Stomach (tissue), 7 donors: ENCODE results near the genes TCF7L2, PLEKHS1 and CCDC186.

GRCh38 chr10:112374888-112375022 lies 839 bp downstream of the ACSL5 start:
- PRO-cap: no peak
- RAMPAGE, long total RNA, 5 experiments: no peak in any of the 5 experiments

GRCh38 chr10:112793317-112794074 lies 156.6 kb upstream of the TCF7L2 start:
- PRO-cap: no peak
- RAMPAGE, long total RNA, 5 experiments: start-site peak on the plus strand in 1 of 5 experiments, at chr10:112793328-112793746 at its widest, 5 reads per replicate
- RRBS: no CpG with 5 or more reads among the region's 8 CpGs

- PRO-cap: no peak
- RAMPAGE, long total RNA, 5 experiments: no peak in any of the 5 experiments
- RRBS: no CpG with 5 or more reads among the region's 20 CpGs
Measured at GRCh38 chr10:112845000-112845526, 105.0 kb upstream of the TCF7L2 start.

GRCh38 chr10:112950186-112950934 lies at the start of gene TCF7L2:
TCF7L2 (plus strand) TSS chr10:112950247.
- PRO-cap: bidirectional peak, plus-strand start at chr10:112950250, minus-strand start at chr10:112950105; bidirectional peak, plus-strand start at chr10:112950820, minus-strand start at chr10:112950809; bidirectional peak, plus-strand start at chr10:112950866, minus-strand start at chr10:112950861
- RAMPAGE, long total RNA, 5 experiments: start-site peak on the plus strand in 4 of 5 experiments, at chr10:112950194-112950907 at its widest, 14 to 57 reads per replicate
- RRBS: 2% methylated on average over 5 of the region's 32 CpGs

DNA sequence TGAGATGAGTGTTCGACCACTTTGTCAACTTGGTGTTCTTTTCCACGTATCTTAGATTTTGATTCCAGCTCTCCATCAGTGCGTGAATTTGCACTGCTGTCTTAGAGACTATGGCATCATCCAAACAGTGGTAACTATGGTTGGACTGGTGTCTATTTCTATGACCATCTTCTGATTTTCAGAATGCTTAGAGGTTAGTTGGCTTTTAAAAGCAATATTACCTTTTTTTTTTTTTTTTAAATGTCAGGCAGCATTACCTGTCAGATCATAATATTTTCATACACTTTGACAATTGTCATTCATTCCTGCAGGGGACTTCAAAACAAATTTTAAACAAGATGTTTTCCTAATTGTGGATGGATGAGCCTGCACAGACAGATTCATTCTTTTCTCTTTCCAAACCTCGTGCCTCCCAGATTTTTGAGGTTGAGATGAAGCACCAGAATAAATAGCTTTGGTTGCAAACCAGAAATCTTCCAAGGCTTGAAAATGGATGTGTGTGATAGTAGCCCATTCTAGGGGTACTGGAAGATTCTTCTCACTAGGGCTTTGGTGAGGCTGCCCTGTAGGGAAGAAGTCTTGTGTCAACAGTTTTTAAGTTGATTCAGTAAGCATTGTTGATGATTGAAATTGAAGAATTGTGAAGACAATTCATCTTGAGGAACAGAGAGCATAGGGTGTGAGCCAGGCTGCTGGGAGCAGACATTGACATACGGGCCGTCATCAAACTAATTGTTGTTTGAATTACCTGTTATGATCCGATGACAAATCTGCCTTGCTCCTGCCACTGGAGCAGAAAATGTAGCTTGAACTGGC lies 26.9 kb downstream of the TCF7L2 start:
- PRO-cap: no peak
- RAMPAGE, long total RNA, 5 experiments: start-site peak on the plus strand in 2 of 5 experiments, centred at positions 445 to 606 of the sequence, 9 to 11 reads per replicate
- RRBS: no CpG with 5 or more reads among the region's 7 CpGs

GRCh38 chr10:113007280-113008163 lies 57.5 kb downstream of the TCF7L2 start:
- PRO-cap: no peak
- RAMPAGE, long total RNA, 5 experiments: start-site peak on the plus strand in 1 of 5 experiments, at chr10:113007408-113007488 at its widest, 12 reads per replicate
- RRBS: no CpG with 5 or more reads among the region's 14 CpGs

DNA sequence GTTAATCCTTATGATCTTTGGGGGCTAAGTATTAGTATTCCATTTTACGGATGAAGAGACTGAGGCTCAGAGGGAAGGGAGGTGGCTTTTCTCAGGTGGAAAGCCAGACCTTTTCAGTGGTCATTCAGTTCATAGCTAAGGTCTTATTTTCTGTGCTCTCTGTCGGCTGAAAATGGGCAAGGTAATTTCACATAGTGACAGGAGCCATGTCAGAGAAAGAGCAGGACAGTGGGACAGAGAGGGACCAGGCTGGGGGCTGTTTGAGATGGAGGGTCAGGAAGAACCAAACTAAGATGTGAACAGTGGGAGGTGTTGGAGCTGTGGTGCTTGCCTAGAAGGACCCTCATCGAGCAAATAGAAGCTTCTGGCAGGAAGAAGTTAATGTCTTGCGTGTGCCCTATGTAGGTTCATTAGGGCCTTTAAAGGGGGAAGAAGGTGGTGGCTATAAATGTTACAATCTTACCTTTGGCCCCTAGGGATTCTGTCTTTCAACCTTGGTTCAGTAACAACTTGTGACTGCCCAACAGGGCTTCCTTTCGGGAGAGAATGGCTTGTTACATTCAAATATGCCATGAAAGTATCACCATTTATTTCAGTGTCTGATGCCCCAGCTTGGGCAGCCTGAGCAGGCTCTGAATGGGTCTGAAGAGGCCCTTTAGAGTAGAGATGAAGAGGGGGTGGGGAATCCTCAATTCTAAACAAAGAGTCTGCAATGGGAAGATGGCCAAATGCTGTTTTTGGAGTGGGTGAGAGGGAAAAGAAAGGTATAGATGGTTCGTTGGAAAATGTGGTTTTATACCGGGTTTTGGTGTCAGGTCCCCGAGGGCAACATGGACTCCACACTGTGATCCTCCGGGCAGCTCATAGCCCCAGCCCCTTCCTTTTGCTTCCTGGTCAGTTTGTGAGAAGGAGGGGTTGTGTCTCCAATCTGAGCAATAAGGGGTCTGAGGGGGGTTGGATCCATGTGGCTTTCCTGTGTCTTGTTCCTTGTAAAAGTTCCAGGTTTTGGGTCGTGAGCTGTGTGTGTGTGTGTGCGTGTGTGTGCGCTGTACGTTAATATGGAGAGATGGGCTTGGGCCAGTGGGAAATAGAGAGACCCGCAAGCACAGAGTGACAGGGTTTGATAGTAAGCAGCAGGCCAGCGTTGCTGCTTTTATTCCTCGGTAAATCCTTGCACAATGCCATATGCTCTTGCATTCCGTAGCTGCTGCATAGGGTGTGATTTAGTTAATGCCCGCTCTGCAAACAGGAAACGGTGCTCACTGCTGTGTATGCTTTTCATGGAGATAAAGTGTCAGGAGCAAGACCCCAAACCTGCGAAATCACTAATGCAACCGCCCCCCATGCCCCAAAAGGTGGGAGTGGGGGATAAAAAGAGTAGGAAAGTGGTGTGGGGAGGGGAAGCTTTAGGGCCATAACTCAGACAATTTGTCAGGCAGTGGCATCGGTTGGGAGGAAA lies 108.2 kb downstream of the TCF7L2 start:
- PRO-cap: no peak
- RAMPAGE, long total RNA, 5 experiments: start-site peak on the plus strand in 3 of 5 experiments, centred at positions 337 to 1,238 of the sequence, 5 to 26 reads per replicate
- RRBS: 61% methylated on average over 3 of the region's 22 CpGs

DNA sequence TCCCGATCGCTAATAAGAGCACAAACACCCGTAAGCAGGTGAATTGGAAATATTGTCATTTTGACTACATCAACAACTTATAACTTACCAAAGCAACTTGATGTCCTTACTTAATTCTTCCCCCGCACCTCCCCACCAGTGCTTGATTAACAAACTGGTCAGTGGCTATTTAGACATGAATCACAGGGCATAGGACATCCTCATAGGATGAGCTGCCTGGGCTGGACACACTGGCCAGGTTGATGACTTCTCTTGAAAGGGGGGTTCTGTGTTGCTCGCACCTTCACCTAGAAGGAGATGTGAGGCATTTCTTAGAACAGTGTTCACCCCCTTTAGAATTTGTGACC lies 163.2 kb downstream of the TCF7L2 start:
- PRO-cap: no peak
- RAMPAGE, long total RNA, 5 experiments: no peak in any of the 5 experiments
- RRBS: no CpG with 5 or more reads among the region's 5 CpGs

GRCh38 chr10:113119860-113120556 lies 170.0 kb downstream of the TCF7L2 start:
- PRO-cap: no peak
- RAMPAGE, long total RNA, 5 experiments: start-site peak on the plus strand in 1 of 5 experiments, at chr10:113120207-113120410 at its widest, 16 reads per replicate
- RRBS: no CpG with 5 or more reads among the region's 15 CpGs

DNA sequence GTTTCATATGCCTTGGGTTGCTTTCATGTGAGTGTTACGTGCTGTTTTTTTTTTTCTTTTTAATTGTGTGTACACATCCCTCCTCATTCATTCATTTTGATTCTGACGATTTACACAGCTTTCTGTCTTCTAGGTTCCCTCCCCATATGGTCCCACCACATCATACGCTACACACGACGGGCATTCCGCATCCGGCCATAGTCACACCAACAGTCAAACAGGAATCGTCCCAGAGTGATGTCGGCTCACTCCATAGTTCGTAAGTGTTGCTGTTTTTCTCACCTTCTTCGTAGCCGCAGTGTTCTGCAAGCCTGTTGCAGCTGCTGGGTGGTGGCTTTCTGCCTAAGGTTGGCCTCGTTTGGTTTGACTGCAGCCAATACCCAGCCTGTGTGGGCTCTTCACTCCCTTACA lies 200.8 kb downstream of the TCF7L2 start:
- PRO-cap: no peak
- RAMPAGE, long total RNA, 5 experiments: no peak in any of the 5 experiments
- RRBS: no CpG with 5 or more reads among the region's 13 CpGs

GRCh38 chr10:113553940-113554641 lies 1.2 kb downstream of the HABP2 start:
- PRO-cap: no peak
- RAMPAGE, long total RNA, 5 experiments: no peak in any of the 5 experiments
- RRBS: no CpG with 5 or more reads among the region's 8 CpGs

DNA sequence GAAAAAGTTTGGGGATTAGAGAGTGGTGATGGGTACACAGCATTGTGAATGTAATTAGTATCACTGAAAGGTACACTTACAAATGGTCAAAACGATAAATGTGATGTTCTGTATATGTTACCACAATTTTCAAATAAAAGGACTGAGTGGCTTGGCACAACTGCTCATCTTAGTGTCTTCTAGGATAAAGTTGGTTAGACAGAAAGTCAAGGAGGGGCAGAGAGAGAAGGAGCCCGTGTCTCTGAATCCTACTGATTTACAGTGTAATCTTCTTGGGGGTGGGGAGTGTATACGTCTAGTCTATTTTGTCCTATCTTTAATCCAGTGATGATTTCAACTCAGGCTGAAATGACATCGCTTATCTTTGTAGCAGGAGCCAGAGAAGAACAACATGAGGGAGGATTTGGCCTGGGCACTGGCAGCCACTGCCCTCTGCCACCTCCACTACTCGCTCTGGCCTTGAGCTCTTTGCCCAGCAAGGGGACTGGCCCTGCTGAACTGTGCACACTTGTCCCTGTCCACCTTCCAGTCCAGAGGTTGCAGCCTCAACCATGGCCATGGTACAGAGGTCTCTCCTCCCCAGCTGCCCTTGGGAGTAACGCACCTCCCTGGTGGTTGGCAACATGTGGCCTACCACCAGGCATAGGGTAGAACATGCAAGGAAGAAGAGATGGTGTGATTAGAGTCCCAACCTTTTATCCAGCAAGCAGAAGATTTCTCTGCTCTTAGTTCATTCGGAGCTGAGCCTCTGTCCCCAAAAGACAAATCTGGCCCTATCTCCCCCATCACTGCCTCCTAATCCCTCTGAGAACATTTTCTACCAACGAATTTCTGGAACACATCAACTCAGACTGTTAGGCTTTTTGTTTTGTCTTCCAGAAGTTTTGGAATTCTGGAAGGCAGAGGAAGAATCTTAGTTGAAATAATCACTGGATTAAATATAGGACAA lies 8.3 kb downstream of the HABP2 start:
- PRO-cap: no peak
- RAMPAGE, long total RNA, 5 experiments: no peak in any of the 5 experiments
- RRBS: no CpG with 5 or more reads among the region's 8 CpGs

DNA sequence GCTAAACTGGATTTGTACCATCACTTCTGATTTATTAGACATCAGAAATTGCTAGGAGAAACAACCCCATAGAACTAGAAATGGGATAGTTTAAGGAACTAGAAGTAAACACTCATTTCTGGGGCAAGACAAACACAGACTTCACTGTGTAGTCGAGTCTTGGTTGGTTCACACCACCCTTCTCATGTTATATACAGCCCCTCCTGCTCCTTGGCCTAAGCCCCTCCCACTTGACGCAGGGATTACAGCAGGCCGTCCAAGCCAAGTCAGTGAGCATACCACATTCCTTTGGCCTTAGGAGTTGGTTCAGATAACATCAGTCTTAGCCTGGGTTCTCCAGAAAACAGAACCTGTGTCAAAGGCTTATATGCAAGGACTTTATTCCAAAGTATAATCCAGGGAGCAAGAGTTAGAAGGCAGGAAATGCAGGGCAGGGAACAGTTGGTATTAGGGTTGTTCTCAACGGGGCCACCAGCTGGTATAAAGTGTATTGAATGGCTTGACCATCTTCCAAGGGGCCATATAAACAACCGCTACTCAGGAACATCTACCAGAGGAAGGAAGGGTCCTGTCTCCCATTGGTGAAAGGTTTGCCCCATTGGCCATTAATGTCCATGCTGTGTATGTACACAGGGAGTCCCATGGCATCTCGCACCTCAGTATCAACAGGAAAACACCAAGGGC lies 2.2 kb upstream of the NRAP start:
- PRO-cap: no peak
- RAMPAGE, long total RNA, 5 experiments: no peak in any of the 5 experiments
- RRBS: no CpG with 5 or more reads among the region's 6 CpGs

DNA sequence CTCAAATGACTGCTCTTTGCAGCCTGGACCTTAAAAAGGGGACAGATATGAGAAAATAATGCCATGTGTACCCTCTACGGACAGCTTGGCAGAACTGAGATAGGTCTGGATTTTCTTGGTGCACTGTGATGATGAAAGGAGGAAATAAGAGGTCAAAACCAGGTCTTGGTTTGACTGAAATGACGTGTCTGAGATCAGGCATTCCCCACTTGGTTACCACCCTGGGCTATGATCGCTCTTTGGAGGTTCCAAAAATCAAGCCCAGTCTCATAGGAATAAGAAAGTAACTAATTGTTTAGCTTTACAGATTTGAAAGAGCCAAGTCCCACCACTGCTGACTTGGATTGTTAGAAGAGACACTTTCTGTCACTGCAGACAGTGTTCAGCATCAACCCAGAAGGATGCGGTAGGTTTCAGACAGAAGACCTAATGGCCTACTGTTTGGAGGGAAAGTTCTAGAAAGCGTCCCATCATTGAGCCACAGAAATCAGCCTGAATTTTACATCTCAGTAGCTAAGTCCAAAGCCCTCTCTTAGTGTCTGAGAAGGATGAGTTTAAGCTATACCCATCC lies 2.2 kb downstream of the CASP7 start:
- PRO-cap: no peak
- RAMPAGE, long total RNA, 5 experiments: no peak in any of the 5 experiments
- RRBS: no CpG with 5 or more reads among the region's 5 CpGs

- PRO-cap: no peak
- RAMPAGE, long total RNA, 5 experiments: start-site peak on the plus strand in 1 of 5 experiments, at chr10:113751481-113751691 at its widest, 15 to 16 reads per replicate
- RRBS: no CpG with 5 or more reads among the region's 6 CpGs
Measured at GRCh38 chr10:113750917-113751863, at the start of gene PLEKHS1. PLEKHS1 (plus strand) TSS chr10:113751682.

- PRO-cap: no peak
- RAMPAGE, long total RNA, 5 experiments: no peak in any of the 5 experiments
- RRBS: no CpG with 5 or more reads among the region's 4 CpGs
Measured at GRCh38 chr10:114022974-114023482, 20.6 kb upstream of the ADRB1 start.

DNA sequence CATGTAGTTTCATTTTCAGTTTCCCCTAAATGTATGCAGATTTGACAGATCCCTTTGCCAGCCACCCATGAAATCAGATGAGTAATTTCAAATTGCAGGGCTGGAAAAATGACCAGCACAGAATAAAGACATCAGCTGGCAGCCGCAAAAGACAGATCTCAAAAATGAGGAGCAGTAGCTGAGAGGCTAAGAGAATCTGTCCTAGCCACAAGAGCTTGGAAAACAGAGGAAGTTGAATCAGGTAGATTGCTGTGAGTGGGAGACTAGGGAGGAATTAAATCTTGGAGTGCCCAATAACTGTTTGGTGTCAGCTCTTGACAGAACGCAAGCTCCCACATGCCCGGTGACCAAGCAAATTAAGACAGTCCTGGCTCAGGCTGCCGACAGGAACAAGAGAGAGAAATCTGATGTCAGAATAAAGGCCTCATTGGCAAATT lies 24.5 kb downstream of the ADRB1 start:
- PRO-cap: no peak
- RAMPAGE, long total RNA, 5 experiments: no peak in any of the 5 experiments
- RRBS: no CpG with 5 or more reads among the region's 4 CpGs

GRCh38 chr10:114174041-114175108 lies at the start of gene CCDC186:
CCDC186 (minus strand) TSS chr10:114174203.
- PRO-cap: bidirectional peak, plus-strand start at chr10:114174428, minus-strand start at chr10:114174203
- RAMPAGE, long total RNA, 5 experiments: start-site peak on the minus strand in 5 of 5 experiments, at chr10:114174149-114174206 at its widest, 17 to 1,474 reads per replicate
- RRBS: 3% methylated on average over 18 of the region's 58 CpGs

DNA sequence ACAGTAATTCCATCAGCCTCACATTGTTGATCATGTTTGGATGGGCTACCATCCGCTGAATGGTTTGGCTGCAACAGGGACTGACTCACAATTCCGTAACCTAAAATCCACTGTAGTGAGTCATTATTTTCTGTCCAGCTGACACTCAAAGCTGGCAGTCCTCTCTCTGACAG lies 32.7 kb downstream of the VWA2 start:
- PRO-cap: no peak
- RAMPAGE, long total RNA, 5 experiments: no peak in any of the 5 experiments
- RRBS: no CpG with 5 or more reads among the region's 2 CpGs

- PRO-cap: no peak
- RAMPAGE, long total RNA, 5 experiments: no peak in any of the 5 experiments
- RRBS: 3% methylated on average over 4 of the region's 43 CpGs
Measured at GRCh38 chr10:114304523-114305444, 65.7 kb downstream of the VWA2 start.